Cytotoxic T cell (primary cell): Measurements from ENCODE around the genes FHL2 and ST6GAL2.

GRCh38 chr2:105395714-105396088 is 3.1 kb downstream of the FHL2 start:
- PRO-cap, 2 experiments, result no peak in any of the 2 experiments

DNA sequence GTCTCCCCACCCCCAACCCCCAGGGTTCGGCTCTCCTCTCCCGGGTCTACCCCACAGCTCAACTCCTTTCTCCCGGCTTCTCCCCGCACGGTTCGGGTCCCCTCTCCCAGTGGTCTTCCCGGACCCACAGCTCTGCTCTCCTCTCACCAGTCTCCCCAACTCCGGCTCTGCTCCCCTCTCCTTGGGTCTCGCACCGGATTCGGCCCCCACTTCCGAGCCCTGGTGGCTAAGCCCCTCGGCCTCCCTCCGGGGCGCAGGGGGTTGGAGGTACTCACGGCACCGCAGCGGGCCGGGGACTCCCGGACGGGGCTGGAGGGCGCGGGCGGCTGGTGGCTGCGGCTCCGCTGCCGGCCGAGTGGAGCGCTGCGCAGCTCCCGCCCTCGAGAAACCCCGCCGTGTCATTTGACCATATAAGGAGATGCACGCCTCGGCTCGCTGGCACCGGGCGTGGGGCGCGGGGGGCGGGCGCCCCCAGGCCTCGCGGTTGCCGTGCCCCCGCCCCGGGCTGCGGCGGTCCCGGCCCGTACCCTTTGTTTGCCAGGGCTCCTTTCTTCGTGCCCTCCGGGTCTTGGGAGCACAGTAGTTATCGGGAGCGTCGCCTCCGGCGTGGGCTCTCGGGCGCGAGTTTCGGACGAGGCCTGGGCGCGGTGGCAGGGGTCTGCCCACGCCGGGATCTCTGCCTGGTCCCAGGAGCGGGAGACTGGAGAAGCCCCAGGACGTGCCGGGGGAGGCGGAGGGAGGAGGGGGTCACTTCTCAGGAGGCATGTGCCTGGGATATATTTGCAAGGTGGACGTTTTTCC is at the start of gene FHL2:
FHL2 (minus strand) TSS at position 357 of the 801 bp plus-strand sequence.
- PRO-cap, 2 experiments, result no peak in any of the 2 experiments

DNA sequence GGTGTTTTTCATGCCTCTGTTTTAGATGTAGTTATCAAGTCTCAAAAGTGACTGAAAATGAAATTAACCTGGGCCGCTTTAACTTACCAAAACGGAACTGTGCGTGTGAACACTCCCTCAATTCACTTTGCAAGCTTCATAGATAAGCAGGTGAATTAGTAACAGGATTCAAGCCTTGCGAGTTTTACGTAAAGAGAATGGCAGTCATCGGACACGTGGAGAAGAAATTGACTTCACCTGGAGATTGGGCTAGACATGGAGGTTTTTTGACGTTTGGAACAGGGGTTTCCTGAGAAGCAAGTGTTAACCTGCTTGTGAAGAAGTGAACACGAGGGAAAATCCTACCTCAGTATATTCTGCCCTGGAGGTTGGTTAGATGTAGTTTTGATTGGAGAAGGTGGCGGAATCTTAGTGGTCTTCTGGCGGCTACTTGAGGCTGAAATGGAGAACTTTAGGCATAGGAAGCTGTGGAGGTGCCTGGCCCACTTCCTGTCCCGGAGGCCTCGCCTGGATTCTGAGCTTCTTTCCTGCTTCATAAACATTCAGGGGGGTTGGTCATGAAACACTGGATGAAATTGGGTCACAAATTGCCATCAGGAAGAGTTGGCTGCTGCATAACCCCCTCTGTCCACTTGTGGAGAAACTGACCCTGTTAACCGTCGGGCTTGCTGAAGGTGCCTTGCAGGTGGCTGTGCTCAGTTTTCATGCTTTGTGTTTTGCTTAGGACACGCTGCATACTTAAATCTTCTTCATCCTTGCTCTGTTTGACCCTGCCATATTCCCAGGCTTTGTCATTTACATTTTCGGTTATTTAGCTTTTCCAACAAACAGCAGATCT is 1.9 kb downstream of the NCK2 start:
- PRO-cap, 2 experiments, result peak in 2 of 2 experiments; most common plus-strand start position 458 of the sequence (in 2); most common minus-strand start position 129 of the sequence (in 2)

DNA sequence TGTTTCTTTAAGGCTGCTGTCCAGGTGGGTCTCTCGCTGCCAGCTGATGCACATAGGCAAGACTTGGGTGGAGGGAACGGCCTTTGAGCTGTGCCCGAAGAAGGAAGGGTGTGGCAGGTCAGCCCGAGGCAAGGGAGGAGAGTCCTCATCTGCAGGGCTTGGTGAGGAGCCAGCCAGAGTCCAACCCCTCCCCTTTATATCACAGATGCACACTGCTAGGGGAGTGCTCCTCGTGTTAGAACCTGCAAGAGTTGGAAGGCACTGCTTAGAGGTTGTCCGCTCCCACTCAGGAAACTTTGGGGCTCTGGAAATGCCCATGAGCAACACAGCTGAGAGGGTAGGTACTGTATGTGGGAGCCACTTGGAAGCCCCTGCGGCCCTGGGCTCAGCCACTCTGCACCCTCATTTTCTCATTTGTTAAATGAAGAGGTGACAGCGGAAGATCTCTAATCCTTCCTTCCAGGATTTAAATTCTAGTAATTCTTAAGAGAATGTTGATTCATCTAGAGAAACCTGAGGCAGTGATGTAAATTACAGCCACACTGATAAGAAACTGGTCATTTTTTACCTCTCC is 46.1 kb downstream of the NCK2 start:
- PRO-cap, 2 experiments, result no peak in any of the 2 experiments

- PRO-cap, 2 experiments, result no peak in any of the 2 experiments
Observed at GRCh38 chr2:105795228-105796035, 50.7 kb downstream of the NCK2 start.

DNA sequence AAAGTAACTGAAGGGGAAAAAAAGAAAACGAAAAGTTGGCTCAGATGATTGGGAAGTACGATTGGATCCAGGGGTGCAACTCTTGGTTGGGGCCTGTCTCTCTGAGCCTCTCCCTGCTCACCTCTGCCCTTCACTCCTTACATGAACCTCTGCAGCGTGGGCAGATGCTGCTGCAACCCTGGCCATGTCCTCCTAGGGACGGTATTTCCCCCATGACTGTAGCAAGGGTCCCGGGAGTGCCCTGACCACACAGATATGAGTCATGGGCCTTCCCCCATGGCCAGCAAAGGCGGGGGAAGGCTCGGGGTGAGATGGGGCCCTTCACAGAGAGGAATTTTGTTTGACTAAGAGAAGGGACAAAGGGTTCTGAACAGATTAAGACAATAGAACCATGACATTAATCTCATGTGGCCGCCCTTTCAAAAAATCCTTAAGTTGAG is 129.0 kb downstream of the NCK2 start:
- PRO-cap, 2 experiments, result peak in 1 of 2 experiments; most common minus-strand start position 153 of the sequence (in 1)

DNA sequence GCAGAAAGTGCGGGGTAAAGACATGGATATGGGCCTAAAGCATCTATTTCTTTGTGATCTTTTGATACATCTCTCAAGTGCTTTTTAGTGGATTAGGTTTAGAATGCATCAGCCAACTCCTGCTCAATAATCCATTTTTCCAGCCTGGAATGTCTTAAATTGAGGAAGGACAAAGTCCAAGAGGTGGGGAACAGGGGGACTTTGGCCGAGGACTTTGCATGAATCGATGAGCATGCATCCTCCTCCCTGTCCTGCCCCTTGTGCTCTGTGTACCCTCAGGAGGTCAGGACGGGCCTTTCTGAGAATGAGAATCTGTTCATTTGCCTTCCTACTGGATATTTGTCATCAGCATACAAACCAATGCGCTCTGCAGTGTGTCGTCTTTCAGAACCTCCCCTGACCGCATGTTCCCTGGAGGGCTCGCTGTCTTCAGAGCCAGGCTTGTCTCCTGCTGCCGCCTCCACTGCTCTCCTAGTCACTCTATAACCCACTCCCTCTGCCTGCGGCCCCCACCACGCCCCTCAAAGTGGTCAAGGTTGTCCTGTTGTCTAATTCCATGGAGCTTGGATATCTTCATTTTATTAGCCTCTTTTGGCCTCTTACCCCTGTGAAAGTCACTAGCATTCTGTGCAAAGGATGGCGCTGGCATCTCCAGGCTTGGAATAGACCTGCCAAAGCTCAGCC is 83.6 kb downstream of the RGPD3 start:
- PRO-cap, 2 experiments, result no peak in any of the 2 experiments

DNA sequence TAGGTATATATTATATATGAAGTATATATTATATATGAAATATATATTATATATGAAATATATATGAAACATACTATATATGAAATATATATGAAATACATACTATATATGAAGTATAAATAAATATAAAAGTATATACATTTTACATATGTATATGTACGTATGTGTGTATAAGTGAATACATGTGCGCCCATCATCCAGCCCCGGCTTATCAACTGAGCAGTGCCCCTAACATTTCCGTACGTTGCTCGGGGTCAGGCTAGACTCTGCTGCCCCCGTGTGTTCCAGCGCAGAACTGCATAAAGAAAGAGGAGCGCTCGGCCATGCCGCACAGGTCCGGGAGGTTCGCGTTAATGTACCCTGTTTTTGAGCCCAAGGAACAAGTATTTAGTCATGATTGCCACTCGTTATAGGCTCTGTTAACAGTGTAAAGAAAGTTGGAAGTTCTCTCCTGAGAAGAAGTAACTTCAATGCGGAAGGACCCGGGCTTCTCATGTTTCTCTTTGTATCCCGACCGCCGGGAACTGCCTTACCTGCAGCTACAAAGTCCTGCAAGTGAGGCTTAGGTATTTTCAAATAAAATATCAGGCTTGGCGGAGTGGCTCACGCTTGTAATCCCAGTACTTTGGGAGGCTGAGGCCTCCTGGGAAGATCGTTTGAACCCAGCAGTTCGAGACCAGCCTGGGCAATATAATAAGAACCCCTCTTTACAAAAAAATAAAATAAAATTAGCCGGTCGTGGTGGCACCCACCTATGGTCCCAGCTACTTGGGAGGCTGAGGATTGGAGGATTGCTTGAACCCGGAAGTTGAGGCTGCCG is 55.7 kb downstream of the CD8B2 start:
- PRO-cap, 2 experiments, result no peak in any of the 2 experiments

GRCh38 chr2:106575833-106576496 is 88.8 kb downstream of the CD8B2 start:
- PRO-cap, 2 experiments, result no peak in any of the 2 experiments

GRCh38 chr2:106701669-106702216 is 184.2 kb downstream of the ST6GAL2 start:
- PRO-cap, 2 experiments, result no peak in any of the 2 experiments

GRCh38 chr2:106885766-106886298 is at the start of gene ST6GAL2:
Gene ST6GAL2, minus strand, starts transcription at chr2:106886167.
- PRO-cap, 2 experiments, result no peak in any of the 2 experiments

DNA sequence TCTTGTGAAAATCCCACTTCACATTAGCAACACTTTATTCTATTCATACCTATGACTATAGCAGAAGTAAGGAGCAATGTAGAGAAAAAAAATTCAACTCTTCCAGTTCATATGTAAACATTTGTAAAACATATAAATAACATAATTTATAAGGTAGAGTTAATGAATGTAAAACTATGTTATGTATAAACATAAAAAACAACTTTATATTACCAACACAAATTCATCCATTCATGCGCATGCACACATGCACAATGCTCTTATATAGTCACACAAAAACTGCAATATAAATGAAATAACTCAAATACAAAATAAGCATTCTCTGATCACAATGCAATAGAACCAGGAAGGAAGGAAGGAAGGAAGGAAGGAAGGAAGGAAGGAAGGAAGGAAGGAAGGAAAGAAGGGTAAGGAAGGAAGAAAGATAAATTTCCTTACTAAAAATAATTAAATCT is 381.8 kb upstream of the RGPD4 start:
- PRO-cap, 2 experiments, result no peak in any of the 2 experiments

DNA sequence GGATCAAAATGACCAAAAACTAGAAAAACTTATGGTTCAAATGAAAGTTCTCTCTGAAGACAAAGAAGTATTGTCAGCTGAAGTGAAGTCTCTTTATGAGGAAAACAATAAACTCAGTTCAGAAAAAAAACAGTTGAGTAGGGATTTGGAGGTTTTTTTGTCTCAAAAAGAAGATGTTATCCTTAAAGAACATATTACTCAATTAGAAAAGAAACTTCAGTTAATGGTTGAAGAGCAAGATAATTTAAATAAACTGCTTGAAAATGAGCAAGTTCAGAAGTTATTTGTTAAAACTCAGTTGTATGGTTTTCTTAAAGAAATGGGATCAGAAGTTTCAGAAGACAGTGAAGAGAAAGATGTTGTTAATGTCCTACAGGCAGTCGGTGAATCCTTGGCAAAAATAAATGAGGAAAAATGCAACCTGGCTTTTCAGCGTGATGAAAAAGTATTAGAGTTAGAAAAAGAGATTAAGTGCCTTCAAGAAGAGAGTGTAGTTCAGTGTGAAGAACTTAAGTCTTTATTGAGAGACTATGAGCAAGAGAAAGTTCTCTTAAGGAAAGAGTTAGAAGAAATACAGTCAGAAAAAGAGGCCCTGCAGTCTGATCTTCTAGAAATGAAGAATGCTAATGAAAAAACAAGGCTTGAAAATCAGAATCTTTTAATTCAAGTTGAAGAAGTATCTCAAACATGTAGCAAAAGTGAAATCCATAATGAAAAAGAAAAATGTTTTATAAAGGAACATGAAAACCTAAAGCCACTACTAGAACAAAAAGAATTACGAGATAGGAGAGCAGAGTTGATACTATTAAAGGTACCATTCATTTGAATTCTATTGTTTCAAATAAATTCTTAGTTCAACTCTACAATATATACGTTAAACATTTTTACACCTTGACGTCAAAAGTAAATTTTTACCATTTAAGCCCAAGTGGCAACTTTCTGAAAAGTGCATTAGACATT is 22.6 kb downstream of the GCC2 start:
- PRO-cap, 2 experiments, result no peak in any of the 2 experiments

- PRO-cap, 2 experiments, result peak in 1 of 2 experiments; most common plus-strand start chr2:108588466 (in 1)
Observed at GRCh38 chr2:108587859-108588991, 54.0 kb downstream of the LIMS1 start.

- PRO-cap, 2 experiments, result no peak in any of the 2 experiments
Observed at GRCh38 chr2:108606377-108606867, 72.2 kb downstream of the LIMS1 start.

DNA sequence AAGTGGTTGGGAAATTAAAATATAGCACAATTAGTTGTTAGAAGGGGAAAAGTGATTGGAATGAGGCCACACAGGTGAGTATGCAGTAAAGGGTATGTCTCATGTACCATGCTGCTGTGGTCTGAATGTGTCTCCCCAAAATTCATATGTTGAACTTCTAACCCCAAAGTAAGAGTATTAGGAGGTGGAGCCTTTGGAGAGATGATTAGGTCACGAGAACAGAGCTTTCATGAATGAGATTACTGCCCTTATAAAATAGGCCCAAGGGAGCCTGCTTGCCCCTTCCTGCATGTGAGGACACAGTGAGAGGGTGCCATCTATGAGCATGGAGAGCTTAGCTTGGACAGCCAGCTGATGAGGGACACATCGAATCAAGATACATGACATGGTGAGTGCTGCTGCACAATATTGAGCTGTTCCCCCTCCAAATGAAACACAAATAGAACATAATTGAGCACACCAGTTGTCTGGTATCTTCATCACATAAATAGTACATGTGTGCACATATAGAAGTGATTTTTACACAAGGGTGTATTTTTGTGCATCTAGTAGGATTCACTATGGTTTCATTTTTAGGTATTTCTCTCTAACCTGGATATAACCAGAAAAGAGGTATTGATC is 72.7 kb downstream of the LIMS1 start:
- PRO-cap, 2 experiments, result no peak in any of the 2 experiments

- PRO-cap, 2 experiments, result no peak in any of the 2 experiments
Observed at GRCh38 chr2:108617519-108618096, 83.3 kb downstream of the LIMS1 start.

- PRO-cap, 2 experiments, result peak in 1 of 2 experiments; most common minus-strand start chr2:108720071 (in 1)
Observed at GRCh38 chr2:108720003-108720394, 717 bp downstream of the RANBP2 start.

DNA sequence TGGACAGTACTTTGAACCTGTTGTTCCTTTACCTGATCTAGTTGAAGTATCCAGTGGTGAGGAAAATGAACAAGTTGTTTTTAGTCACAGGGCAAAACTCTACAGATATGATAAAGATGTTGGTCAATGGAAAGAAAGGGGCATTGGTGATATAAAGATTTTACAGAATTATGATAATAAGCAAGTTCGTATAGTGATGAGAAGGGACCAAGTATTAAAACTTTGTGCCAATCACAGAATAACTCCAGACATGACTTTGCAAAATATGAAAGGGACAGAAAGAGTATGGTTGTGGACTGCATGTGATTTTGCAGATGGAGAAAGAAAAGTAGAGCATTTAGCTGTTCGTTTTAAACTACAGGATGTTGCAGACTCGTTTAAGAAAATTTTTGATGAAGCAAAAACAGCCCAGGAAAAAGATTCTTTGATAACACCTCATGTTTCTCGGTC is 19.1 kb upstream of the CCDC138 start:
- PRO-cap, 2 experiments, result peak in 2 of 2 experiments; most common plus-strand start position 282 of the sequence (in 1)

DNA sequence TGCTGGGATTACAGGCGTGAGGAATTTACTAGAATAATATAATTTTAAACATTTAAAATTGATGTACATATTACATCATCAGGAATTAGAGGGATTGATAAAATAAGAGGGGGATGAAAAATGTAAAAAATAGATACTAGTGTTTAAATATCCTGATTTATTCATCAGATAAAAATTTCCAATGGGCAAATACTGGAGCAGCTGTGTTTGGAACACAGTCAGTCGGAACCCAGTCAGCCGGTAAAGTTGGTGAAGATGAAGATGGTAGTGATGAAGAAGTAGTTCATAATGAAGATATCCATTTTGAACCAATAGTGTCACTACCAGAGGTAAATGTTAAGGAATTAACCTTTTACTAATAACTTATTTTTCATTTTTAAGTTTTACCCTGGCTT is 5.5 kb upstream of the CCDC138 start:
- PRO-cap, 2 experiments, result no peak in any of the 2 experiments